Right atrium auricular region (tissue), 2 donors: ENCODE results near the genes LGALS4, HNRNPL, MRPS12 and SUPT5H.

DNA sequence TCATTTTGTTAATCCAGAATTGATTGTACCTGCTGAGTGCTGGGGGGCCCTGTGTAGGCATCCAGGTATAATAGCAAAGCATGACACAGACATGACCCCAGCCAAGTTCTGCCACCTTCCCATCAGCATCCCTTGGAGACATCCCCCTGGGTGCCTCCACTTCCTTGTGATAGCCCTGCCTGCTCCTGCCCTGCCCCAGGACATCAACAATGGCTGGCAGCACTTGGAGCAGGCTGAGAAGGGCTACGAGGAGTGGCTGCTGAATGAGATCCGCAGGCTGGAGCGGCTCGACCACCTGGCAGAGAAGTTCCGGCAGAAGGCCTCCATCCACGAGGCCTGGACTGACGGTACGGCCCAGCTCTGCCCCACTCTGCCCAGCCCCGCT is 26.6 kb downstream of the CAPN12 start:
- PRO-cap = no peak
- RAMPAGE, long total RNA, 2 experiments = no peak in any of the 2 experiments

DNA sequence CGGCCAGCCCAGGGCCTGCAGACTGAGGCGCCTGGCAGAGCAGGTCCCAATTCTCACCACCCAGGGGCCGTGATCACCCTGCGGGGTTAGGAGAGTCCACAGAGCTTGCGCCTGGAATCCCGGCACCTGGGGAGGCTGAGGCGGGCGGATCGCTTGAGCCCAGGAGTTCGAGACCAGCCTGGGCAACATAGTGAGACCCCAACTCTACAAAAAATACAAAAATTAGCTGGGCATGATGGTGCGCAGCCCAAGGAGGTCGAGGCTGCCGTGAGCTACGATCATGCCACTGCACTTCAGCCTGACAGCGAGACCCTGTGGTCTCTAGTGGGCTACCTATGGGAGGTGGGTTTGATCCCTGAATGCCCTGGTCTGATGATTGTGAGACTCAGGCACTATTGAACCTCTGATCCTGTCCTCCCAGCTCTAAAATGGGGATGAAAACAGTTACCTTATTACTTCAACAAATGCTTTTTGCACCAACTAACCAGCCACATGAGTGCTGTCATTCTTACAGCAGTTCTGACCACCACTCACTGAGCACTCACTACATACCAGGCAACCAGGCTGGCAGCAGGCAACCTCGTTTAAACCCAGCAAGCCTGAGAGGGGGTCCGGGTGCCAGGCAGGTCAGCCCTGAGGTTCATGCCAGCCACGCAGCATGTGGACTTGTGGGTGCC is 19.5 kb downstream of the CAPN12 start:
- PRO-cap = no peak
- RAMPAGE, long total RNA, 2 experiments = no peak in any of the 2 experiments

DNA sequence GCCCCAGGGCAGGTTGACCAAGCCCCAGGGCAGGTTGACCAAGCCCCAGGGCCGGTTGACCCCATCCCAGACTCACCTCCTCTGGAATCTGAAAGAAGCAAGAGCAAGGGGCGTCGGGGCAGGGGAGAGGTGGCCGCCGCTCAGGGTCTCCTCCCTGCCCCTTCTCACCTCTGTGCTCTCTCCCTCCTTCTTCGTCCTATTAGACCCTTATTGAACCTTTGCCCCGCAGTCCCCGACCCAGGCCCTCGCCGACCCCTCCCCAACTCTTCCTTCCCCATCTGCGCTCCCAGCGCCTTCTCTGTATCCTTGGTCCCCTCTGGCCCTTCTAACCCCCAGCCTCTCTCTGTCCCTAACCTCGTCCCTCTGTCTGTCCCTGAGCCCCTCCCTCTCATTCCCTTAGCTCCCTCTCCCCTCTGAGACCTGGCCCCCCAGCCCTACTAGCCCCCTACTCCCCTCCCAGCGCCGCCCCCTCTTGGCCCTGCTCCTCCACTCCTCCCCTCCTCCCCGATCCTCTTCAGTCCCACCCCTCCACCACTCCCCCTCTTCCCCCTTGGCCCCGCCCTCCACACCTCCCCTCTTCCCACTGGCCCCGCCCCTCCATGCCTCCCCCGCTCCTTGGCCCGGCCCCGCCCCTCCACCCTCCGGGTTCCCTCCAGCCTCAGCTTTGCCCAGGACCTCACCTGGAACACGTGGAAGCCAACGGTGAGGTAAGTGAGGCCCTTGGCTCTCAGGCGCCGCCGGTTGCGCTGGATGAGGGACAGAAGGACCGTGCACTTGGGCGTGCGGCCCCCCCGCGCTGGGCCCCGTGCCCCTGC is 7.6 kb downstream of the CAPN12 start:
- PRO-cap = unidirectional peak, minus-strand start at position 498 of the sequence
- RAMPAGE, long total RNA, 2 experiments = no peak in any of the 2 experiments

- PRO-cap = no peak
- RAMPAGE, long total RNA, 2 experiments = no peak in any of the 2 experiments
Measured at GRCh38 chr19:38737291-38737820, 6.9 kb downstream of the CAPN12 start.

- PRO-cap = no peak
- RAMPAGE, long total RNA, 2 experiments = no peak in any of the 2 experiments
Measured at GRCh38 chr19:38799414-38799833, 10.4 kb downstream of the LGALS7B start.

DNA sequence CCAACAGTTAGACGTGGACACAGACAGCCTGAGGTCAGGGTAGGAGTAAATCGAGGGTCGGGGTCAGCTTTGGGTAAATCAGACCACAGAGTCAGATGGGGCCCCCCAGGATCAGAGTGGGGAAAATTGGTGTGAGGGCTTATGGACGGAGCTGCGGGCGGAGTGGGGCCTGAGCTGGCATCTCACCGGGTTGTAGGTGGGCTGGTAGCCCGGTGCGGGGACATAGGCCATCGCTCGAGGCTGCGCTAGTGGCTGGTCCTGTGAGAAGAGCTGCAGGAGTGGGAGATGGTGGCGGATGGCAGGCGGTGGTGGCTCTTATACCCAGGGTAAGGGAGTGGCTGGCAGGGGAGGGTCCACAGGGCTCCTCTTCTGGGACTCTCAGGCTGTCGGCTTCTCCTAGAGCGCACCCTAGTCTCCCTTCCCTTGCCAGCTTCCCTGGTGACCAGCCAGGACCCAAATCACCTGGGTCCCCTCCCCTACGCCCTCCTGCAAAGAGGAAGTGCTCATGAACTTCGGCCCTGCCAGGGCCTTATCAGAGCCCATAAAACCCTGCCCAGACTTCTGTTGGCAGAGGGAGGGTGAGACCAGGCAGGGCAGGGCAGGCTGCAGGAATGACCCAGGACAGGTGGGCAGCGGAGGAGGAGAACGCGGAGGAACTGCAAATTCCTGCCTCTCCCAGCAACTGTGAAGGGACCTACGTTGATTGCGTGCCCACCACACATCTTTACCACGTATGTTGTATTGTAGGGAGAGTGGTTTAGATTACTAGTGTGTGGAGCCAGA is at the start of gene LGALS4:
Gene LGALS4 (minus strand): TSS at position 290 of the 783 bp plus-strand sequence.
- PRO-cap = no peak
- RAMPAGE, long total RNA, 2 experiments = no peak in any of the 2 experiments

DNA sequence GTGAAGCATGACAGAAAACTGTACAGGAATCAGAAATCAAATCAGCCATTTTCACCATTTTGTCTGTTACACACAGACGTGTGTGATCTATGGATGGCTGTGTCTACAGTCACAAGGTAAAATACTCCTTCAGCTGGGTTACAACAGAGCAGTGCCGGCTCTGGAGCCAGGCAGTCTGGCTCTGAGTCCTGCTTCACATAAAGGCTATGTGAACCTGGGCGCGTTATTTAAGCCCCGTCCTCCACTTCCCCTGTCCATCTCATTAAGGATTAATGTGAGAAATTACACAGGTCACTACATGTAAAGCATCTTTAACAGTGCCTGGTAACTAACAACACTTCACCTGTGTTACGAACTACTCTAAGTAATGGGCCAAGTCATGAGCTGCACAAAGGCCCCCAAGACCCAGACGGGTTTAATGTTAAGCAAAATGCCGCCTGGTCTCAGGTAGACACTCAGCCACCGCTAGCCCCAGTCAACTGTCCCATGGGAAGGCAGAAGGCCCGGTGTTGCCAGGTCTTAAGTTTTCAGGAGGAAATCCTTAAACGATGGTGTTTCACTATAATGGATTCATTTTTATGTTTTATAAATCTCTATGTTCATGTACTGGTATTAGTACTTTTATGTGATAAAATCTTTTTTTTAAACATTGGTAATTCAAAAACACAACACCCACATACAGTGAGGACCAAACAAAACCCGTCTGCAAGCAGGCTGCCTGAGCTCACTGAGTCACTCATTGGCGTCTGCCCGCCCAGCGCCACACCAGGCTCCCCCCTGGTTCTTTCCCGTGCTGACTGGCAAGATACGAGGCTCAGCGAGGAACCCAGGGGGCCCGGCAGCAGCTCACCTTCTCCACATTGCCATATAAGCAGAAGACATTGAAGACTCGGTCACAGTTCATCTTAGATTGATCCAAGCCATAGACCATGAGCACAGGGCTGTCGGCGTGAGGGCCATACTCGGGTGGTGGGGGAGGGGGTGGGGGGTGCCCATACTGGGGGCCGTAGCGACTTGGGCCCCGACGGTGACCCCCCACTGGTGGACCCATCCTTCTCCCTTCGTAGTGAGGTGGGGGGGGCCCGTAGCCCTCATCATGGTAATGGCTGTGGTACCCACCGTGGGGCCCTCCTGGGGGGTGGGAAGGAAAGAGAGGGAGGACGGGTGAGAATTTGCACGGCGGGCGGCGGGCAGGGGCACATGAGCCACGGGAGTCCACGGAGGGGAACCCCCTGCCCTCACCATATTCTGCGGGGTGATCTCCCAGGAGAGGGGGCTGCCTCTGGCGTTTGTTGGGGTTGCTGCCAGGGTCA is 8.1 kb upstream of the ECH1 start:
- PRO-cap = no peak
- RAMPAGE, long total RNA, 2 experiments = no peak in any of the 2 experiments

- PRO-cap = unidirectional peak, minus-strand start at chr19:38849940; bidirectional peak, plus-strand start at chr19:38850685, minus-strand start at chr19:38850360
- RAMPAGE, long total RNA, 2 experiments = no peak in any of the 2 experiments
Measured at GRCh38 chr19:38849694-38850439, at the start of gene HNRNPL. Gene HNRNPL, minus strand, starts transcription at chr19:38849986.

DNA sequence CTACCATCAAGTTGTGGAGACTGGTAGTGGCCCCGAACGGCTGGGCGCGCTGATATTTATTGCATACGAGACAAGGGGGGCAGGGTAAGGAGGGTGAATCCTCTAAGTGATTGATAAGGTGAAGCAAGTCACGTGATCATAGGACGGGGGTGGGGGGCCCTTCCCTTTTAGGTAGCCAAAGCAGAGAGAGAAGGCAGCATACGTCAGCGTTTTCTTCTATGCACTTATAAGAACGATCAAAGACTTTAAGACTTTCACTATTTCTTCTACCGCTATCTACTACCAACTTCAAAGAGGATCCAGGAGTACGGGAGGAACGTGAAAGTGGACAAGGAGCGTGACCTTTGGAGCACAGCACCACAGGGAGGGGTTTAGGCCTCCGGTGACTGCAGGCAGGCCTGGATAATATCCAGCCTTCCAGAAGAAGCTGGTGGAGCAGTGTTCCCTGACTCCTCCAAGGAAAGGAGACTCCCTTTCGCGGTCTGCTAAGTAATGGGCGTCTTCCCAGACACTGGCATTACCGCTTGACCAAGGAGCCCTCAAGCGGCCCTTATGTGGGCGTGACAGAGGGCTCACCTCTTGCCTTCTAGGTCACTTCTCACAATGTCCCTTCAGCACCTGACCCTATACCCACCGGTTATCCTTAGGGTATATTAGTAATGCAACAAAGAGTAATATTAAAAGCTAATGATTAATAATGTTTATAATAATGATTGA is 10.0 kb upstream of the HNRNPL start:
- PRO-cap = no peak
- RAMPAGE, long total RNA, 2 experiments = no peak in any of the 2 experiments

DNA sequence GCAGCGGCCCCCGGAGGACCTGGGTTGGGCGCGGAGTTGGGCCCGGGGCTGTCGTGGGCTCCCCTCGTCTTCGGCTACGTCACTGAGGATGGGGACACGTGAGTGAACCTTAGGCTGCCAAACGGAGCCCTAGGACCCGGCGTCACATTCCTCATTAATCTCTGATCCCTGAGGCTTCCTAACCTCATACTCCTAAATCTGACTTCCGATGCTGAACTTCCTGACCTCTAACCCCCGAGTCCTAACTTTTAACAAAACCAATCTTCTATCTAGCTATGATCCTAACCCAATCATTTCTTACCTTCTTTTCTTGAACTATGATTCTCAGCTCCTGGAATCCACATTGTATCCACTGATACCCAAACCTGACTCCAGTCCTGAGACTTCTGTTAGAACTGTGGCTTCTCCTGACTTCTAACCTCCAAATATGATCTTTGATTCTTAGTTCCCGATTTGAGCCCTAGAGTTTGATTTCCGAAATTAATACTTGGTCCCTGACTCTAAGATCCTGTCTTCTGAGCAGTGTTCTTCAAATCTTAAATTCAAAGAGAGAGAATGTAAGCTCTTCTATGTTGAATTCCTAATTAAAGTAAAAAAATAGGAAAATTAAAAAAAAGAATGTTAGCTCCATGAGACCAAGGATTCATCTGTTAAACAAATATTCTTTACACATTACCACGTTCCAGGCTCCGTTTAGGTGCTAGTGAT is 499 bp downstream of the NFKBIB start:
- PRO-cap = bidirectional peak, plus-strand start at position 147 of the sequence, minus-strand start at position 81 of the sequence
- RAMPAGE, long total RNA, 2 experiments = no peak in any of the 2 experiments

- PRO-cap = bidirectional peak, plus-strand start at chr19:38930944, minus-strand start at chr19:38930747
- RAMPAGE, long total RNA, 2 experiments = start-site peak on the plus strand in 2 of 2 experiments, at chr19:38930922-38930996 at its widest, 510 to 870 reads per replicate; start-site peak on the minus strand in 2 of 2 experiments, at chr19:38930744-38930768 at its widest, 69 to 134 reads per replicate
Measured at GRCh38 chr19:38930251-38931579, at the start of gene MRPS12. Gene MRPS12, plus strand, starts transcription at chr19:38930944.

DNA sequence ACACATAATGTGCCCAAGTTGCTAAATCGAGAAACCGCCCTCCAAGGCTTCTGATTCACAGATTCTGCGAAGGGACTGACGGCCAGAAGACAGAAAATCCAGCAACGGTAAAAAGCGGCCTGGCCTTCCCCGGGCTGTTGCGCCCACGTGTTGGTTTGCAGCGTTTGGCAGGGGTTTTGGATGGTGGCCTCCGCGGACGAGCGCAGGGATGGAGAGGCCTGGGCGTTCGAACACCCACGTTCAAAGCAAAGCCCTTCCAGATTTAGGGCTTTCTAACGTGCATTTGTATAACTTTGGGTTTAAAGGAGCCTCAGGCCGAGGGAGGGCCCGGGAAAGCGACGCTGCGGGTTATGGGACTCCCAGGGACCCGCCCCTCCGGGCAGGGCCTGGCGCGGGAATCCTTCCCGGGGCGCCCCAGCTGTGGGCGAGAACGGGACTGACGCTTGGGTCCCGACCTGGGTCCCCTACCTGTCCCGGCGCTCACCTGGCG is 395 bp downstream of the FBXO17 start:
- PRO-cap = bidirectional peak, plus-strand start at position 85 of the sequence, minus-strand start outside the sequence
- RAMPAGE, long total RNA, 2 experiments = no peak in any of the 2 experiments

DNA sequence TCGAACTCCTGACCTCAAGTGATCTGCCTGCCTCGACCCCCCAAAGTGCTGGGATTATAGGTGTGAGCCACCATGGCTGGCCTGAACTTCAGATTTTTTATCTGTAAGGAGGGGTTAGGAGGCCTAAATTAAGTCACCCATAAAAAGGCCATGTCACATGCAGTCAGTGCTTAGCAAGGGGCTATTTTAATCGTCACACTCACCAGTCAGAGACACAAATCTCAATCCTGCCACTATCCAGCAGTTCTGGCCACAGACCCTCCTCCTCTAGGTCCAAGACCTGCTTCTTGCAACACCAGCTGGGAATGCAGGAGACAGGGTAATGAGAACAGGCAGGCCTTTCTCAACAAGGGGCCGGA is 1.5 kb downstream of the FBXO27 start:
- PRO-cap = no peak
- RAMPAGE, long total RNA, 2 experiments = no peak in any of the 2 experiments

DNA sequence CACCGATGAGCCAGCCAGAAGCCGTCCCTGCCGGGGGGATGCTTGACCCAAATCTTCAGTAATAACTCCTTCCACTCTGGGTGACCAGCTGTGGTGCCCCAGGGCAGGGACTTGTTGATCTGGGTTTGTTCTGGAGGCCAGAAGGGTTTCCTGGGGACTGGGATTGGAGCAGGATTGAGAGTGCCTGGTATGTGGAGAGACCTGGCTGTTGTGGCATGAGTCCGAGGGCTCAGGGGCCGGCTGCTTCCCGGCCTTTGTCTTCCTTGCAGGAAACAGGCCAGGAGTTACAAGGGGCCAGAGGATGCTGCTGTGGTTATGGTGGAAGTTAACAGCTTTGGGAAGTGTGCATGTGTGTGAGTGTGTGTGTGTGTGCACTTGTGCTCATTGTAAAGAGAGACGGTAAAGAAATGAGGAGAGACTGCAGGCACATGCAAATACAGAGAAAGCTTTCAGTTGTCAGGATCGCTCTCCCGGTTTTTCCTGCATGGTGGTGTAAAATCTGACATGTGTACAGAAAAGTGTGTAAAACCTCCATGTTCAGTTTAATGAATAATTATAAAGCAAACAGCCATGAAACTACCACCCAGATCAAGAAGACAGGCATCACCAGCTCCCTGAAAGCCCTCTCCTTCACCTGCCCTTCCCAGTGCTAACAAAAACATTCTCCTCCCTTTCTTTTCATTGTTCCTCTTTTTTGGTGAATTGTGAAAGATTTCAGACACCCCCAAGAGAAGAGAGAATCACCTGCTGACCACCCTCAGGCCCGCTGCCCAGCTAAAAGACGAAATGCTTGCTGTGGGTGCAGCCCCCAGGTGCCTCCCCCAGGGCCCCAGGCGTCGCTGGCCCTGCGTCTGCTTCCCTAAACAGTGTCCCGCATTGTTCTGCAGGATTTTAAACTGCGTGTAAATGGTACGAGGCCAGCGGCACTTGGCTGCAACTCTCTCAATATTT is 19.1 kb downstream of the PAK4 start:
- PRO-cap = no peak
- RAMPAGE, long total RNA, 2 experiments = no peak in any of the 2 experiments

DNA sequence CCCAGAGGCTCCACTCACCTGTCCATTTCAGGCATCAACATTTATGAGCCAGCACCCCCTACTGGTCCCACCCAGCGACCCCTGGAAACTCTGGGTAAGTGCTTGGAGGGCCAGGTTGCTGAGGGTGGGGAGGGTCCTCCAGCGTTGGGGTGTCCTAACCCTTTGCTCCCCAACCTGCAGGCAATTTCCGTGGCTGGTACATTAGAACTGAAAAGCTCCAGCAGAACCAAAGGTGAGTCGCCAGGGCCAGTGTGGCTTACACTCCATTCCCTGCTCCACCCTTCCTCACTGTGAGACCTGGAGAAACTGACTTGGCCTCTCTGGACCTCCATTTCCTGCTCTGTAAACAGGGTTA is 1.2 kb downstream of the NCCRP1 start:
- PRO-cap = no peak
- RAMPAGE, long total RNA, 2 experiments = no peak in any of the 2 experiments

GRCh38 chr19:39200109-39200956 is 3.6 kb downstream of the NCCRP1 start:
- PRO-cap = no peak
- RAMPAGE, long total RNA, 2 experiments = no peak in any of the 2 experiments

DNA sequence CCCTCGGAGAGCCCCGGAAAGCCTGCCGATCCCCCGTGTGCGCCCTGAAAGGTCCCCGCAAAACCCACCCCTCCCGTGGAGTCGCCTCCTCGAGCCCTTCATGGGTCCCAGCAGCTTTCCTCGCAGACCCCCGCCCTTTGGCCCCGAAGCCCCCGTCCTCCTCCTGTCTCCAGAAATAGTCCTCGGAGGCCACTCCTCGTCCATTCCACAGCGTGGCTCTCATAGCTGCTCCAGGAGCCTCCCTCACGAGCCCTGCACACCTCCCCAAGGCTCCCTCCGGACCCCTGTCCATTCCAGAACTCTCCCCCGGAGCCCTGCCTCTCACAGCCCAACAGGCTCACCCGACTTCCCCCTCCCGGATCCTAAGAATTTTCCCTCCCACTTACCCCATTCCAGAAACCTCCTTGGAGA is 663 bp downstream of the SAMD4B start:
- PRO-cap = no peak
- RAMPAGE, long total RNA, 2 experiments = no peak in any of the 2 experiments

DNA sequence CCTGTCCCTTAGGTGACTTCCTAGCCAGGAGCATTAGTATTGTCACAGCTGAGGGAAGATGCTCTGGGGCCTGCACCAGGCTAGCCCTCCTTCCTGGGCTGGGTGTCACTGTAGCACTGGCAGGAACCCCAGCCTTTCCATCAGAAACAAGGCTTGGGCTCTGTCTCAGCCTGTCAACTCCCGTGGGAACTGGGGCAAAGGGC is 18.0 kb downstream of the PAF1 start:
- PRO-cap = unidirectional peak, minus-strand start at position 118 of the sequence
- RAMPAGE, long total RNA, 2 experiments = no peak in any of the 2 experiments

DNA sequence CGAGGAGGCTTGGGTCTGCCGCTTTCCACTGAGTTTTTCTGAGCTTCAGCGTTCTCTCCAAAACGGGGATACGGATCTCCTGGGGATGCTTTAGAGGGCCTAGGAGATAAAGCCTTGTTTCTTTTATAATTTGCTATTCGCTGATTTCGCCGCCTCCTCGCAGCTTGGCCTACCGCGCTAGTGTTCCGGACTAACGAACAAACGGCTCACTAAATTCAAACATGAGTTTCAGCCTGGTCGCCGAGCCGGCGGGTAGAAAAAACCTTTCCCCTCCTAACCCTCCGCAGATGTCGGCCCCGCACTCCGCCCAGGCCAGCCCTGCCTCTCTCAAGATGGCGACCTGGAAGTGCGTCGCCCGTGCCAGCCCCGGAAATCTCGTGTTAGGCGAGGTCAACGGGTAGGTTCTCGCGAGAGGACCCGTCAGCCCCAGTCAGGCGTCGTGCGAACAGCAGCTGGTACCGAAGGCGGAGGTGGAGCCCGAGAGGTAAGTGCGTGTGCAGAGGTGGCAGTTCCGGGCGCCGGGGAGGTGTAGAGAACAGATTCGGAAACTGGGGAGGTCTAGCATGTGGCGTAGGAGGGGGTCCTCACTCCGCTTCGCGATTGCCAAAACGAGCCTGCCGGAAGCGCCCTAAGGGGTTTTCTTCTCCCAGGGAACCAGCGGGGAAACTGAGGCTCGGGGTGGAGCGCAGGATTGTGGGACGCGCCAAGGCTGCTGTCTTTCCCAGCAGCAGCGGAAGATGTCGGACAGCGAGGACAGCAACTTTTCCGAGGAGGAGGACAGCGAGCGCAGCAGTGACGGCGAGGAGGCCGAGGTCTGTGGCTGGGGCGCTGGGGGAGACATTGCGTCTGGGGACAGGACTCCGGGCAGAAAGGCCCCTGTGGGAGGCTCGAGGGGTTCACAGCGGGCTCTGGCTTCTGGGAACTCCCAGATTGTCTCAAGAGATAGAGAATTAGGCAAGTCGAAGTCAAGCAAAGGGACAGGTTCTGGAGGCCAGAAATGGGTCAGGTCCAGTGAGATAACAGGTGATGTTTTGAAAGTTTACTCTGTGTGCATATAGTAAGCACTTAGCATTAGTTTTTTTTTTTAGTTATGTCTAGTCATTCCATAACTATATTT is at the start of gene SUPT5H:
Gene SUPT5H (plus strand): TSS at position 429 of the 1,117 bp plus-strand sequence.
- PRO-cap = bidirectional peak, plus-strand start at position 429 of the sequence, minus-strand start at position 329 of the sequence
- RAMPAGE, long total RNA, 2 experiments = start-site peak on the plus strand in 2 of 2 experiments, centred at positions 450 to 473 of the sequence, 2,032 to 2,715 reads per replicate

- PRO-cap = no peak
- RAMPAGE, long total RNA, 2 experiments = no peak in any of the 2 experiments
Measured at GRCh38 chr19:39448074-39448348, 2.6 kb downstream of the SUPT5H start.